ENCODE measurements around the genes TMEM263 and CRY1.

DNA sequence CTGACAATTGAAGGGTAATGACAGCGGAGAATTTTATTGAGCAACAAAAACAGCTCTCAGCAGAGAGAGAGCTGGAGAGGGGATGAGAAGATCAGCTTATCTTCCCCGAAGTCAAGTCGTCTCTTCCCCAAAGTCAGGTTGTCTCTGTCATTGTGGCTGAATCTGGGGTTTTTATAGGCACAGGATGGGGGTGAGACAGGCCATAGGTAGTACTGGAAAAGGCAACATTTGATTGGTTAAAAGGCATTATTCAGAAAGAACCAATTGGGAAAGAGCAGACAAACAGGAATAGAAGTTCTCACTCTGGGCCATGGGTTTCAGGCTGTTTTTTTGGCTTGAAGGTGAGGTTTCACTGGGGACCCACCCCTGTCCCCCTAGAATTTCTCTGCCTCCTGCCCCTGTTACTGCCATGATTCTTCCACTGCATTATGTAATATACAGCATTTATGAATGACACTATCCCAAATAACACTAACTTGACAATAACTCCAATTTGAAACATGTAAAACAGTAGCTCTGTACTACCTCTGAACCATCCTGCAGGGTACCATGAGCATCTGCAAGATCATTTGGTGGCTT, 23.0 kb upstream of the TCP11L2 start:
- PRO-cap, 2 experiments = no peak in any of the 2 experiments

DNA sequence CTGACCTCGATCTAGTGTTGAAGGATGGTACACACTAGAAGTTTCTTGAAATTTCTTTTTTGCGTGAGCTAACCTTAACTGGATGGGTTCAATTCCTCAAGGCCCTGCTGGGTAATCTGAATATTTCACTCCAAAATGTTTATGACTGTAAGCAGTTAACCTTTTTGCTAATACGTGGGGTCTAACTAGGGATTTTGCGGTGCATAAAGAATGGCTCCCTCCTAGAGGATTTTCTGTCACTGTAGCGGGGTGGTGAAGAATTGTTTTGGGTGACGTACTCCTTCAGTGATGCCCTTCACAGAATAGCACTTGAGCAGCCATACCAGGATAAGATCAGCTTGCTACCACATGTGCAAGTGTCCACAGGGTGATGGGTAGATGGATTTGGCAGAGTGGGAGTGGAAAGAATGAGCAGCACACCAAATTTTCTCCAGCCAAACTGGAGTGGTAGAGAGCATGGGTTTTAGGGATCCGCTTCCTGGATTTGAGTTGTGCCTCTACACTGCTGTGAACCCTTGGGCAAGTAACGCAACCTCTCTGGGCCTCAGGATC, 2.2 kb downstream of the TCP11L2 start:
- PRO-cap, 2 experiments = no peak in any of the 2 experiments

- PRO-cap, 2 experiments = no peak in any of the 2 experiments
Measured at GRCh38 chr12:106345588-106346277, 11.8 kb upstream of the POLR3B start.

DNA sequence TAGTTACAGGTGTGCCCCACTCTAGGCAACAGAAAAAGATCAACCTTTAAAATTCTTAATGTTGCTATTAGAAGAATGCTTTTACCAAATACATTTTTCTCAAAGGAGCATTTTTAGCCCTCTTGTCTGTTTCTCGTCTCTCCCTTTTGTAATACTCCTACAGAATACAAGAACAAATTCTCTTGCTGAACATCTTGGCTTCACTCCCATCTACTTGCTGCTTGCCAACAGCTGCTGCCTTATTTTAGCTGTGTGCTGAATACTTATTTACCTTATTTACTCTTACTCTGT, 70.8 kb downstream of the POLR3B start:
- PRO-cap, 2 experiments = no peak in any of the 2 experiments

DNA sequence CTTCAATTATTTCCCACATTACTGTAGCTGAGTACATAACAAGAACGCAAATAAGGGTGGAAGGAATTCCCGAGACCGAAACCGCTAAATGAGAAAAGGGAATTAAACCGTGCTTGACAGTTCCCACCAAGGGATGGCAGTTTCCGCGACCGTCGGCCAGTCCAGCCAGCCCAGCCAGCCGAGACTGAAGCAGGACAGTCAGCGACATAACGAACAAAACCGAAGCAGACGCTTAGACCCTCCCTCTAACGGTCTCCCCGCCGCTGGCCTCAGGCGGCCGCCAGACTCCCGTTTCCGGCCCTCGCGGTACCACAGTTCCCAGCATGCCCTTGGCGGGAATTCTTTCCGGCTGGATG, 663 bp upstream of the RIC8B start:
- PRO-cap, 2 experiments = peak in 2 of 2 experiments; most common minus-strand start position 271 of the sequence (in 1)

DNA sequence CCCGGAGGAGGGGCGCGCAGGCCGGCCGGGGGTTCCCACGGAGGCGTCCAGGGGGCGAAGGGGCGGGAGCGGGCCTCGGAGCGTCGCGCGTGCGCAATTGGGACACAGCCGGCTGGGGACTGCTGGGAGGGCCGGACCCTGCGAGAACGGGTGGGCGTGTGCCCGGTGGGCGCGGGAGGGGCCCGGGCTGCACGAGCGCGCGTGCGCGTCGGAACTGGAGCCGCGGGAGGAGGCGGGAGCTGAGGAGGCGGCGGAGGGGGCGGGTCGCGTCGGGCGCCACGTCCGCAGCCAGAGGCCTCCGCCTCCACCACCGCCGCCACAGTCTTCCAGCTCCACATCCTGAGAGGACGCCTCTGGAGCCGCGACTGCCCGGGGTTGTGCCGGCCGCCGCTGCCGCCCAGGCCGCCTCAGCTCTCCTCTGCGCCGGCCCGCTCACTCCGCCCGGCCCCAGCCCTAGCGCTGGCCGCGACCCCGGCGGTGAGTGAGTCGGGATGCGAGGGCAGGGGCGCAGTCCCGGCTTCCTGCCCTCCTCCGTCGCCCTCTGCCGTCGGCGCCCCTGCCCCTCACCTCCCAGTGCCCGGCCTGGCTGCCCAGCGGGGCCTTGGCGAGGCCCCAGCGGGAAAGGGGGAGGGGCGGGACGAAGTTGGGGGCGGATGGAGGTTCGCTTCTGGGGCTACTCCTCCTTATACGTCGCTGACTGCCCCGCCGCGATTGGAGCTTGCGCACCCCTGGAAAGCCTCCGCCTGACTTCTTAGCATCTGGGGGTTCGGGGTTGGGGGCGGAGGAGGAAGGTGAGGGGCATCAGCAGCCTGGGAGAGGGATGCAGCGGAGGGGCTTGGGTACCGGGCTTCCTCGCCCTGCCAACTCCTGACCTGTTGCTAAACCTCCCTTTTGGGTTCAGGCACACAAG, at the start of gene TMEM263:
Gene TMEM263, plus strand, starts transcription at position 319 of the 910 bp plus-strand sequence.
- PRO-cap, 2 experiments = peak in 2 of 2 experiments; most common plus-strand start position 335 of the sequence (in 2); most common minus-strand start position 543 of the sequence (in 2)

- PRO-cap, 2 experiments = no peak in any of the 2 experiments
Measured at GRCh38 chr12:107091349-107091991, 1.9 kb downstream of the CRY1 start.

DNA sequence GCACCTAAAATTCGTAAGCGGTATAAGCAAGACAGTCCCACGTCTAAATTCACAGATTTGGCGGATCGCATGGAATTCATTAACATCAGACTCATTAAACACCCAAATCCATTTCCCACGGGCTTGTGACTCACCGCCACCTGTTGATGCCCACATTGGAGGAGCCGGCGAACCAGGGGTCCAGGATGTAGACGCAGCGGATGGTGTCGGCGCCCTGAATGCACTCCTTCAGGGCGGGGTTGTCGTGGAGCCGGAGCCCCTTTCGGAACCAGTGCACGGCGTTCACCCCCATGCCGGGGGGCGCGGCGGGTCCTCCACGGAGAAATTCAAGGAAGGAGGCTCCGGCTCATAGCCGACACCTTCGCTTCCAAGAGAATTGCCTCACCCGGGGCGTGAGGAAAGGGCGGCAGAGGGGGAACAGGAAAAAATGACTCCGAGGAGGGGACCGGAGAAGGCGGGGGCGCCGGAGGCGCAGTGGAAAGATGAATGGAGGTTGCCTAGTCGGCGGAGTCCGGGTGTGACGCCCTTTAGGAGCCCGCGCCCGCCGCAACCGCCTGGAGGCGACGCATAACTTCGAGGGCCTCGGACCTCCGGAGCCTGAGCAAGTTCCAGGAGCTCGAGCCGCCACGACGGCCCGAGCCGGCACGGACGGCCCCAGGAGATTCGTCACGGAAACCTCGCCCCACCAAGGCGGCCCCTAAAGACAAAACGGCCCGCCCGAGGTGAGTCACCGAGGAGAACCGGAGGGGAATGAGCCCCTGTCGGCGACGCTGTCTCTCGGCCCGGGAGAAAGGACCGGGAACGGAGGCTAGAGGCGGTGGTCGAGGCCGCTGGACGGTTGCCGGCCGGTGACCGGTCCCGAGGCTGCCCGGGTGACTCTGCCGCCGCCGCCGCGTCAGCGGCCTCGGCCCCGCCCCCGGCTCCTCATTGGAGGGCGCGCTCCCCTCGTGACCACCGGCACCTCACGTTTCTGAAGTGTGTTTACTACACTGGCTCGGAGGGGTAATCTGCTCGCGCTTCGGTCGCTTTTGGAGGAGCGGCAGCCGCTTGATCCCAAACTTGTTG, at the start of gene CRY1:
Gene CRY1, minus strand, starts transcription at position 880 of the 1,065 bp plus-strand sequence.
- PRO-cap, 2 experiments = peak in 2 of 2 experiments; most common plus-strand start position 190 of the sequence (in 1); most common minus-strand start position 880 of the sequence (in 2)

- PRO-cap, 2 experiments = no peak in any of the 2 experiments
Measured at GRCh38 chr12:107392819-107393292, 74.6 kb downstream of the ABTB3 start.

GRCh38 chr12:107520333-107520918, 165.2 kb upstream of the PWP1 start:
- PRO-cap, 2 experiments = no peak in any of the 2 experiments

DNA sequence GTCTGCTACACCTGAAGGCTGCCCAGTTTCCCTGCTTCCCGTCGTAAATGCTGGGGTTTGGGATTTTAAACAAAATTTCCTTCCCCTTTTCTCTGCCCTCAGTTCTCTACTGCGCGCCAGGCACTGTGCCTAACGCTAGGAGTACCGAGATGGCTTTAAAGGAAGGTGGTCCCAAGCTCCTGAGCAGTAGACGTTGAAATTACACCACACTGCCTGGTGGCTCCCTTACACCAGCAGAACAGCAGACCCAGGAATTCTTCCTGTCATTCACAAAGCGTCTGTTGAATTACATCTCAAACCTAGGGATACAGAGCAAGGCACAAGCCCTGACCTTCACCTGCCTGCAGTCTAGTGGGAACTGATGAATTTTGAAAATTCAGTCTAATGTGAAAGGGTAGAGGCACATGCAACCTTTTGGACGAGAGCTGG, 657 bp upstream of the PRDM4 start:
- PRO-cap, 2 experiments = no peak in any of the 2 experiments

GRCh38 chr12:108304258-108304984, 34.7 kb downstream of the CMKLR1 start:
- PRO-cap, 2 experiments = no peak in any of the 2 experiments

DNA sequence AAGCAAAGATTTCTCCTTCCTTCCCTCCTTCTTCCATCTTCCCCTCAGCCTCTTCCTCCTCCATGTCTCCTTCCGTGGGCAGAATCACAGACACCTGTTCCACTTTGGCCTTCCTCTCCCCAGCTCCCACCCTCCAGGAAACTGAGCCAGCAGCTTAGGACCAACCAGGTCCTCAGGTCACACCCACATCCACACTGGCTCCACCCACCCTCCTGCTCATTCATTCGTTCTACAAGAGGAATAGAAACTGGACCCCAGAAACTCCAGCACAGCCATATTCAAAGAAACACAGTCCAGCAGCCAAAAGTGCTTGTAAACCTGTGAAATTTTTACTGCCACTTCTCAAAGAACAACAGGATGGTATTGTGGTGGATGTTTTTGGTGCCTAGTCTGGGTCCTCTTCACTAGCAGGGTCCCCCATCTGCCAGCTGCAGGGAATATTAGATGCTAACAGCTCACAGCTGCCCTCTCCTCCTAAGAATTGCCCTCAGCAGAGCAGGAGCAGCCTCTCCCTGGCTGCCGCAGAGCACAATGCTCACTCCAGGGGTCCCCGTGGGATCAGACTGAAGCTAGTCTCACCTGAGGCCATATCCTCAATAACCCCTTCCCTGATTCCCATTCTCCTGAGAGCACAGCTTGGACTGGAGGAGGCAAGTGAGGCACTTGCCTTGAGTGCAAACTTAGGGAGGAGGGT, 18.4 kb downstream of the CMKLR1 start:
- PRO-cap, 2 experiments = no peak in any of the 2 experiments

- PRO-cap, 2 experiments = peak in 1 of 2 experiments; most common plus-strand start chr12:108333338 (in 1)
Measured at GRCh38 chr12:108333260-108333494, 5.9 kb downstream of the CMKLR1 start.

GRCh38 chr12:108616799-108617826, 16.6 kb downstream of the SELPLG start:
- PRO-cap, 2 experiments = no peak in any of the 2 experiments

- PRO-cap, 2 experiments = no peak in any of the 2 experiments
Measured at GRCh38 chr12:108729425-108729634, 2.0 kb downstream of the CORO1C start.

- PRO-cap, 2 experiments = no peak in any of the 2 experiments
Measured at GRCh38 chr12:108797627-108798019, 59.8 kb downstream of the SSH1 start.

- PRO-cap, 2 experiments = no peak in any of the 2 experiments
Measured at GRCh38 chr12:108798364-108799312, 58.7 kb downstream of the SSH1 start.

DNA sequence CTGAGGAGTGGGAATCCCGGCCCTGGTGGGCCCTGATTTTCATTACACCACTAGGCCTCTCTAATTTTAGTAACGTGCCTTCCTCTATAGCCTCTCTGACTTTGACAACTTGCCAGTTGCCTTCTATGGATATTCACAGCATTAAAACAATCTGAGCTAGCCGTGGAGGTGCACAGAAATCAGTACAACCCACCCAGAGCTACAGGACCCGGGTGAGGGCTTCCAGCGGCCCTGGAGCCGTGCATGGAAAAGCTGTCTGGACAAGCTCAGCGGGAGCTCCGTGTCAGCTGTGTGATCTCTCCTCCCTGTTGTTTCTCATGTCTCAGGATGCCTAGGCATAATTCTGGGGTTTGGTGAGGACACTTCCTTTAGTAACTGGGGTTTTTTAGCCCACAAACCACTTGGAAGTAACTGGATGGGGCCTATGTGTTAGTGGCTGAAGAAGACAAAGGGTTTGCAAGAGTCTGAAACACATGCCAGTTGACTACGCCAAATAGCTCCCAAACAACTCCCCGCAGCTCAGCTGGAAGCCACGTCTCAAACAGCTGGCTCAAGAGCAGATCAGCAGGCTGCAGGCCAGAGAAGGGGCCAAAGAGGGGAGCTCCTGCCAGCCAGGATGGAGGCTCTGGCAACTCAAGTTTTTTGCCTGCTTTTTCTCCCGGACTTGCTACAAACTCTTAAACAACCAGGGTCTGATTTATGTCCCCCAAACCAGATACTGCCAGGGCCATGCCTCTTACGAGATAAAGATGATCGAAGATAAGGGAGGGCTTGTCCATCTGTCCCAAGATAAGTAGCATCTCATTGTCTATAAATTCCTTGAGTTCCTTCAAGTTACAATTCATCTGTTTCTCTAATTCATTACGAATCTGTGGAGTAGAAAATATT, 52.8 kb downstream of the SSH1 start:
- PRO-cap, 2 experiments = no peak in any of the 2 experiments

GRCh38 chr12:109053470-109054256, 1.3 kb downstream of the USP30 start:
- PRO-cap, 2 experiments = peak in 1 of 2 experiments; most common plus-strand start chr12:109053756 (in 1); most common minus-strand start chr12:109053581 (in 1)